ENCODE results near the genes MRPL17, RBMXL2 and C11orf16.

DNA sequence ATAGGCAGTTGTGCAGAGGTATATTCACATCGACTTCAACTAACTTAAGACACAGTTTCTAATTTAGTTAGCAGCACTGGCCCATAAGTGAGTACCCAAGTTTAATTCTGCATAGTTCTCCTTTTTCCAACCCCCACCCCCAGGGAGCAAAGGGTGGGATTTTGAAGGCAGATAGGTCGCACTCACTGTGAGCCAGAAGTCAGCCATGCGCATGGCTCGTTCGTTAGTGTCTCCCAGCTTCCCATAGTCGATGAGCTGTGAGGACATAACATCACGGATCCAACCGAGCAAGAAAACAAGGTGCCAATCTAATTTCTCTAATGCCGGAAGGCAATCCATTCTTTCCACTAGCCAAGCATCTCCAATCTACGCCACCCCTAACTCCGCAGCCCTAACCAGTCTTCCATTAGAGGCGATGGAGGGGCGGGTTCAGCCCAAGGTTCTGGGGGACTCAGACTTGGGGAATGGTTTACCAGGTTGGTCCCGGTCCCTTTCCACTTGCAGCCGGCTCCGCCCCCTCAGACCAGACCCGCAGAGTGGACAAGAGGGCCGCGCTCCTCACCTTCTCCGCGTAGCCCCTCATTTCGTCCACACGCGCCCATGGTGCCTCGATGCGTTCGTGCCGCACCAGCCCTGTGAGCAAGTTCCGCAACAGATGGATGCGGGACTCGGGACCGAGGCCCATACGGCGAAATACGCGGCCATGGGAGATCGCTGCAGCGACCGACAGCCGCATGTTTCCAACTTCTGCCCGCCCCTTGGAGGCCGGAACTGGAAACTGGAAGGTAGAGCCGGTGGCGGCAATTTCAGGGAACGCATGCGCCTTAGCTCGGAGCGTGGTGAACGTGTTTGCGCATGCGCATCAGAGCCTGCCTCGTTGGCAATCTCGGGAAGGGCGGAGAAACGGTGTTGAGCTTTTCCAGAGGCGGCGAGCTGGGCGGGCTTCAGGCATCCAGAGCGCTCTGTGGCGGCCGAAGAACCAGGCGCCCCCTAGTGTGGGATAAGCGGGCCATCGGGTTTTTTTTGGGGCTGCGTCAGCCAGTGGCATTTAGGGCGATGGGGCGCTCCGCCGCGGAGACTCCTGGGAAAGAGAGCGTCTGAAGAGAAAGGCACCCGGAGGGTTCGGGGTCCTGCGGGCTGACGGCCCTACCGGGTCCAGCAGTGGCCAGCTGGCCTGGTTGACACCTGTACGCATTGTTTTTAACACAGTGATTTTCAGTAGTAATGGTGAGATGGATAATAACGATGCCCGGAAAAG, at the start of gene MRPL17:
Gene MRPL17 (minus strand): TSS at position 780 of the 1,258 bp plus-strand sequence.
- RRBS, result 3% methylated on average over 3 of the region's 79 CpGs

DNA sequence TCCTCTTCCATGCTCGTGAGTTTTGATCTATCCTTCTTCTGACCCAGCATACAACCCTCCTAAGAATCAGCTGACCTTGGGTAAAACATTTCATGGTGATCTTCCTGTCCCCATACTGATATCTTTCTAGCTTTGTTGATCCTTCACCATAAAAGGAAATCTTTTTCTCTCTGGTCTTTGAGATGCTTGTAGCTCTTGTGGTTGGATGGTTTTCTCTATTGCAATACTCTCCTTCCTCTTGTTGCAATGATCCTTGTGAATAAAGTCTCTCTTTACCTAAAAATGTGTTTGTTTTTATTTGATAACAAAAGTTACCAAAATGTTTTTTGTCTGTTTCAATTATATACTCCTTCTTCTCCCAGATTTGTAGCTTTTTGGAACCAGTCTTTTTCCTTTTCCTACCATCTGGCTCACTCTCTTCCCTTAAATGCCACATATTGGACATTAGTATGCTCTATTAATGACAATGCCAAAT, 26.0 kb downstream of the OR2AG2 start:
- RRBS, result no CpG with 5 or more reads among the region's 1 CpG

DNA sequence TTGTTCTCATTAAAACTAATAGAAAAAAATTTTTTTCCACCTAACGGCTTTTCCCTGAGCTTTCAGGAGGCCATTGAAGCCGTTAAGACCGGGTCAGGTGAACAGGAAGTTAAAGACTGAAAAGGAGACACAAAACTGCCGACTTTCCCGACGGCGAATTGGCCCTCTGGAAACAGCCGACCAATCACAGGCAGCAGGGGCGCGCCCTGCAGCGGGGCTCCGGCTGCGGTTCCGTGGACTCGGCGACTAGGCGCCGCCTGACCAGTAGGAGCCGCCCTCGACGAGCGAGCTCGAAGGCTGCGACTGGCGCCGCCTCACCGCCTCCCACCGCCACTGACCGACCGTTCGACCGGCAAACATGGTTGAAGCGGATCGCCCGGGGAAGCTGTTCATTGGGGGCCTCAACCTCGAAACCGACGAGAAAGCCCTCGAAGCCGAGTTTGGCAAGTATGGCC, at the start of gene RBMXL2:
Gene RBMXL2 (plus strand): TSS at position 236 of the 455 bp plus-strand sequence.
- RRBS, result 72% methylated on average over 5 of the region's 40 CpGs

DNA sequence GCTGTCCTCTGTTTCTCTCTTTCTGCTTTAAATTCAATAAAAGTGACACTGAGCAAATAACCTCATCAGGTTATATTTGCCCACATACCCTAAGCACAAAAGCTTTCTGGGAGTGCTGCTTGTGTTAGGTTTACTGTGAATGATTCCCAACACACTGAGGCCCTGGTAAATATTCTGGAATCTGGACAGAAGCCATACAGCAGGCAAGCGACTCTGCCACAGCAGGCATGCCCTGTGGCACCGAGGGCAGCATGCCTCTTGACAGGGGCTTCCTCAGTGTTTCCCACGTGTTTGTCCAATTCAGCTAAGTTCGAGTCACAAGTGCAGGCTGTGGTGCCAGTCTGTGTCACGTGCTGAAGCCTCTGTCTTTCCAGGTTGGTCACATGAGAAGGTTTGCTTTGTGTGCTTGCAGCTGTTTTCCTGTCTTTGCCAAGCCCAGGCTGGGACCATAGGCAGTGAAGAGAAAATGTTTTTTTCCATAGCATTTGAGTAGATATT, 2.5 kb upstream of the PPFIBP2 start:
- RRBS, result no CpG with 5 or more reads among the region's 5 CpGs

GRCh38 chr11:7612012-7612566, 61.2 kb downstream of the CYB5R2 start:
- RRBS, result 88% methylated on average over 2 of the region's 5 CpGs

GRCh38 chr11:8016426-8016725, 29.2 kb downstream of the EIF3F start:
- RRBS, result no CpG with 5 or more reads among the region's 4 CpGs

DNA sequence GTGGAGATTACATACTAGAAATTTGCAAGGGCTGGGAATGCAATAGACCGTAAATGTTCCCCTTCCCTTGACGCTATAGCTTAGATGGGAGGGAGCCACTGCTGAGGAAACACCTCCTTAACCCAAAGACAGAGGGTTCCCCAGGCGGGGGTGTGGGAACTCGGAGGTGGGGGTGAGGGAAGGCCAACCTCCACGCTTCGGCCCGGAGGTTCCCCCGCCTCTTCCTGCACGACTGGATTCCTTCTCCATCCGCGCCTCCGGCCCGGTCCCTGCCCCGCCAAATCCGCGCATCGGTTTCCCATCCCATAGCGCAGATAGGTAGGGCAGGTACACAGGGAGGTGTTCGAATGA, 417 bp upstream of the TUB start:
- RRBS, result 1% methylated on average over 11 of the region's 19 CpGs

GRCh38 chr11:8604226-8604865, 10.3 kb upstream of the STK33 start:
- RRBS, result no CpG with 5 or more reads among the region's 5 CpGs

GRCh38 chr11:8694791-8695300, 12.3 kb downstream of the RPL27A start:
- RRBS, result no CpG with 5 or more reads among the region's 3 CpGs

DNA sequence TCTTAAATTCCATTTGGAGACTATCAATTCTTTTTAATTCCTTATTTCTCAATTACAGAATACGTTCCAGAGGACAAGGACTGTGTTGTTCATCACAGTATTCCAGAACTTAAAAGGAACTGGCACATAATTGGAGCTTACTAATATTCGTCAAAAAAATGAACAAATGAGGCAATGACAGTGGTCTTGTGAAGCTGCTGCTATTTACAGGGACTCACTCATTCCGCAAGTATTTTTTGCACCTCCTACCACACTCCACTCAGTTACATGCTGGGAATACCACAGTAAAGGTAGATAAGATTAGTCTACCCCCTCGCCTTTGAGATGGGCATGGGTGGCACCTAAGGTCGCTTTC, 43.1 kb downstream of the DENND2B start:
- RRBS, result no CpG with 5 or more reads among the region's 5 CpGs

- RRBS, result no CpG with 5 or more reads among the region's 2 CpGs
Measured at GRCh38 chr11:8799287-8799734, 11.2 kb downstream of the DENND2B start.

- RRBS, result 2% methylated on average over 39 of the region's 101 CpGs
Measured at GRCh38 chr11:8870268-8871434, 40.3 kb upstream of the AKIP1 start.

- RRBS, result no CpG with 5 or more reads among the region's 12 CpGs
Measured at GRCh38 chr11:8932753-8933296, at the start of gene C11orf16. Gene C11orf16, minus strand, starts transcription at chr11:8932947.

DNA sequence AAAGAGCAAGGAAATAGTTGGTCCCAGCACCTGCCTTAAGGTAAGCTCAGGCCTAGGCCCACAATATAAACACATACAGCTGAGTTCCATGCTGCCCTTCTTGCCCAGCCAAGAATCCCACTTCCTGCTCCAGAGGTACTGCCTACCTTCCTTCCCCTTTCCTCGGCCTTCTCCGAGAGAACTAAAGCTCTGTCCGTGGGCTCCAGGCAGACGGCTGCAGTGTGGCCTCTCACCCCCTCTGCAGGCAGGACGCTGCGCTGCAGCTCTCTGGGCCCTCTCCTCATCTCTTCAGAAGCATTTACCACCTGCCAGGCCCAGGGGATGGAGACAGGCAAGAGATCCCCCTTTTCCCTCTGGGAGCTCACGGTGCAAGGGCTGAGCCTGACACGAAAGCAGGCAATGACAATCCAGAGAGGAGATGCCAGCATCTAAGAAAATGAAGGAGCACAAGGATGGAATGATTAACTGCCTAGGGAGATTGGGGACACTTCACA, 46.3 kb upstream of the SCUBE2 start:
- RRBS, result no CpG with 5 or more reads among the region's 8 CpGs

DNA sequence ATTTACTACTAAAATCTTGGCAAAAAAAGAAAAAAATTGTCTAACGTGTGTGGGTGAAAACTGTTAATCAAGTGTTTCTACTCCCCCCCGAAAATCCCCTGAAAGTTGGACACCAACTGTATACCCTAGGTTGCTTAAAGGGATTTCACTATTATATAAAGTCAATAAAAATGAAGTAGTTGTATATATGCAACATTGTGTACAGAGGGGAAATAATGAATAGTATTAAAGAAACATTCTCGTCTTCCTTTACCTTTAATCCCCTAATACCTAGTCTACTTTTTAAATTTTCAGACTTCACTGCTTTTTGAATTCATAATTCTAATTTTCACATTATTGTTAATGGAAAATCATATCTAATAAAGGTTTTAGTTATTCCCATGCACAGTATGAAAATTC, 14.0 kb upstream of the ZNF143 start:
- RRBS, result no CpG with 5 or more reads among the region's 3 CpGs

GRCh38 chr11:9682921-9683526, 19.1 kb downstream of the SWAP70 start:
- RRBS, result no CpG with 5 or more reads among the region's 5 CpGs

DNA sequence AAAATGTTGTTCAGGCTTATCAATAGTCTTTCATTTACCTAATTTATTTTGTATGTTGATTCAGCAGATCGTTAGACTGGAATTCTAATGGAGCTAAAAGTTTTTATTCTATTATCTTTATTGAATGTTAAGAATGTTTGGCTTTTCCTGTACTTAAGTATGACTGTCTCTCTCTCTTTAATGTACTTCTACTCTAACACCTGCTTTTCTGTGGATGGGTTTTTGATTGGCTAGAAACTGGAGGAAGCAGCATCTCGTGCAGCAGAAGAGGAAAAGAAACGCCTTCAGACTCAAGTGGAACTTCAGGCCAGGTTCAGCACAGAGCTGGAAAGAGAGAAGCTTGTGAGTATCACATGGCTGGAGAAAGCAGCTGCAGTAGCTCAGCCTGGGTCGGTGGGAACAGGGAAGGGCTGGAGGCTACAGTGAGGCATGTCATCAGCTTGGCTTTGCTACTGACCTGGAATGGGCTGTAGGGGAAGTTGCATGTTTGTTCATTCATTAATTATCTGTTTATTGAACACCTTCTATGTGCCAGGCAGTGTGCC, 74.2 kb downstream of the SWAP70 start:
- RRBS, result no CpG with 5 or more reads among the region's 4 CpGs

GRCh38 chr11:9738962-9739523, 75.2 kb downstream of the SWAP70 start:
- RRBS, result no CpG with 5 or more reads among the region's 2 CpGs

DNA sequence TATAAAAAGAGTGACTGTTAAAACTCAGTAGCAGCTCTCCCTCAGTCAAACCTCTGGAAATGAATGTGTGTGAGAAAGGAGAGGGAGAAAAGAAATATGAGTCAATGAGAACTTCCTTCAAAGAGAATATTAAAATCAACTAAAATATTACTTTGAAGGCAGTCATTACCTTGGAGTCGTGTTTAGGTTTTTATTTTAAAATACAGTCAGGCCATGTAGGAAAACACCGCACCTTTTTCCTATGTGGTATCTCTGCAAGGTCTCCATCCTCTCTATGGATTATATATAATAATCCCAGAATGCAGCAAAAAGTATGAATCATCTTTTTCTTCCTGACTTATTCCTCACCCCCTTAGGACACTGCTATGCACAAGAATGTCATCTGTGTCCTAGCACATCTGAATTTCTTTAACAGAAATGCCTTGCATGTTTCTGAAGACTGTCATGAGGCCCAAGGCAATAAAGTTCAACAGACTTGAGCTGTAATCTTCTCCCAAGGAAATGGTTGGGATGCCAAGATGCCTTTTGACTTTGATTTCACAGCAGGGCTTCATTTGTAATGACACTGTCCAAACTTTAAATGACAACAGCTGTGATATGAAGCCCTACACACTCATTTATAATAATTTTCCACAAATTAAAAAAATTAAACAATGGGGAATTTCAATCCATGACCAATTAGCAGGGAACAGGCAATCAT, 242.0 kb downstream of the SWAP70 start:
- RRBS, result no CpG with 5 or more reads among the region's 2 CpGs